Neural cell (in vitro differentiated cells): ENCODE data around the genes GPR143, CLCN4 and PRPS2.

DNA sequence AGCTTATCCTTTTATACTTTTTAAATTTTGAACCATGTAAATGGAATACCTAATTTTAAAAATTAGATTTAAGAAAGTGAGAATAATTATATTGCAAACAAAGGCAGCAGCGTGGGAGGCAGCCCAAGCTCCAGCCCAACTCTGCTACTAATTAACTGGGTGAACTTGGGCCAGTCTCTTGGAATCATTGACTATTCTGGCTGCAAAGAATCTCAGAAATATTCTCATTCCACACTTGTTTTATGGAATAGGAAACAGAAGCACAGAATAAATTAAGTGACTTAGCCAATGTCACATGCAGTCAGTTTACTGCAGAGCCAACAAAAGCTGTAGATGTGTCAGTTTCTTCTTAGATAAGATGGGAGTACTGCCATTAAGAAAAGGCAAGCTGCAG lies 132.6 kb upstream of the FAM9B start:
- RAMPAGE, long total RNA: no peak

GRCh38 chrX:9456363-9457023 lies 8.4 kb upstream of the TBL1X start:
- RAMPAGE, long total RNA: no peak

DNA sequence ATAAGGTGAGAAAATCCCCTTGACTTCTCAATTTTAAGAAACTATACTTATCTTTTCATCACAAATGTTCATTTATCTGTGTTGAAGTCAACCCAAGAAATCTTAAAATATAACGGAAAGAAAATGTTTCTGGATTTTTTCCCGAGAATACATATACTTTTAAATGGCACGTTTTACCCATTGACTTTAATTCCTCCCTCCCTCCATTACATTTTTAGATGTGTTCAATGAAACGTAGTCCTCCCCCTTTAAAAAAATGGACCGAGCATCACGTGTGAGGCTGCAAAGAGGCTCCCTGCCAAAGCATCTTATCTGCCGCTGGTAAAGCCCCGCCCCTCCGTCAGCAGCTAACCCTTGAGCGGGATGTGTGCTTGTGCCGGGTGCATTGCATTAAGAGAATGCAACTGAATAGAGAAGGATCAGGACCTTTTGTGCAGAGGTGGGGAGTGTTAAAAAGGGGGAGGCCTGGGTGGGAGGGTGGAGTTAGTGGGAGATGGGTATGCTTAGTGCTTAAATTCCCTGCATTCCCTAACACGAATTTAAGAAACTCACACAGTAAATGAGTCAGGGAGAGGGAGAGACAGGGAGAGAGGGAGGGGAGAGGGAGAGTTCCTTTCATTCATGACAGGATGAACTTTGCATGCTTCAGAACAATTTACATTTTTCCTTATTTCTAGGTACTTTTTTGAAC lies 65.9 kb downstream of the TBL1X start:
- RAMPAGE, long total RNA: no peak

GRCh38 chrX:9765179-9766065 lies at the start of gene GPR143:
TSS of gene GPR143 (minus strand) at chrX:9765847.
- RAMPAGE, long total RNA: no peak

GRCh38 chrX:9878599-9879020 lies 88.5 kb upstream of the CLDN34 start:
- RAMPAGE, long total RNA: no peak

GRCh38 chrX:10062182-10062744 lies 94.5 kb upstream of the CLCN4 start:
- RAMPAGE, long total RNA: no peak

DNA sequence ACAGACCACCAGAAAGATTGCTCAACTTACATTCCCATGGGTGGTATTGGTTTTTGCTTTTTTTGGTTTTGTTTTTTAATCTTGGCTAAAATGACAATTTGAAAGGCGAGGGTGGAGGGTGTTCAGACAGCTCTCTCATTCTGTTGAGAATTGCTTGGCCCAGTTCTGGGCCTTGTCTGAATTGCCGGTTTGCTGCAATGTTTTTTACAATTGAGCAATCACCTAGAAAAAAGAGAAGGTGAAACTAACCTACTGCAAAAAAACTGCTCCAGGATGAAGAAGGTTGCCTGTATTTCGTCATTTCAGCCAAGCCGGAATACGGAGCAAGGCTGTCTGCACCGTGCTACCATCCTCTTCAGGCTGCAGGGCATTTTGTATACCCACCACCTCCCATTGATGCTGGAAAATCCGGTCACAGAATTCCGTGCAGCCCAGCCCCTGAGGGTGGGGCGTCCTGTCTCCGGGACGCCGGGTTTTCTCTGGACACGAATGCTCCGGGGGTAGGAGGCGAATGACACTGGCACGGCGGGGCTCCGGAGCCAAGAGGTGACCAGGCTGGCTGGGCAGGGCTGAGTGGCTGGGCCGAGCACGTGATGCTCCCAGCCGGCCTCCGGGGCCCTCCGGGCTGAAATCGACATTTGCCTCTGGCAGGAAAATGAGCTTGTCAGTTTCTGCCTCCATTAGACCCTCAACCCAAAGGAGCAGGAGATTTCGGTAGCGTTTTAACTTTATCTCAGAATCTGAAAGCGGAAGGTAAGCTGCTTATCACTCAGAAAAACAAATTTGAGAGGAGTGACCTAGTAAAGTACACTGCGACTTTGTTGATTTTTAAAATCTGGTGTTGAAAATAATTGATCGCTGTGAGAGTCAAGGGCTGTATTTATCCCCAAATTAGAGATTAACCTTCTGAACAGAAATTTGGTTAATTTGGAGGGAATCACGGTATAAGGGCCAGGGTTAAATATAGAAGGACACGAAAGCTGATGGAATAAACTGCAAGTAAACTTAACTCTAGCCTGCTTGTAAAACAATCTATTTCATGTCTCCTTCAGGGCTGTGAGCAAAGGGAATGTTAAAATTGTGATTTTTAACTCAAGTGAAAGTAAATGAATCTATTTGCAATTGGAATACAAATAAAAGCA lies at the start of gene CLCN4:
TSS of gene CLCN4 (plus strand) at position 628 of the 1,142 bp plus-strand sequence.
- RAMPAGE, long total RNA: no peak

GRCh38 chrX:10615982-10616346 lies 4.4 kb downstream of the MID1 start:
- RAMPAGE, long total RNA: no peak

DNA sequence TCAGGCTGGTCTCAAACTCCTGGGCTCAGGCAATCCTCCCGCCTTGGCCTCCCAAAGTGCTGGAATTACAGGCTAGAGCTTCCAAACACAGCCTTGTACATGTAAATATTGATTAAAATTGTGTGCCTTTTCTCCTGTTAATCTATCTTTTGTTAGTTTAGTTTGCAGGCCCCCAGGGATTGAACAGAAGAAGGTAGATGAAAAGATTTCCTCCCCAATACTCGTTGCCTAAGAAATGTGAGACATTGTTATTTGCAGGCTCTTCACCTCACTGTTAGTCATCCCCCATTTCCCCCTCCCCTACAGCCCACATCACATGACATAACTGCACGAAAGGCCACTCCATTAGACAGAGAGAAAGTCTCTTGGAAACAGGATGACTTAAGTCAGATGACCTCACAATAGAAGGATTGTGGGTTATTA lies 13.3 kb upstream of the MID1 start:
- RAMPAGE, long total RNA: no peak

- RAMPAGE, long total RNA: no peak
These were observed 213.1 kb upstream of the MID1 start for GRCh38 chrX:10833323-10834024.

GRCh38 chrX:11461732-11462163 lies 168.5 kb downstream of the AMELX start:
- RAMPAGE, long total RNA: no peak

DNA sequence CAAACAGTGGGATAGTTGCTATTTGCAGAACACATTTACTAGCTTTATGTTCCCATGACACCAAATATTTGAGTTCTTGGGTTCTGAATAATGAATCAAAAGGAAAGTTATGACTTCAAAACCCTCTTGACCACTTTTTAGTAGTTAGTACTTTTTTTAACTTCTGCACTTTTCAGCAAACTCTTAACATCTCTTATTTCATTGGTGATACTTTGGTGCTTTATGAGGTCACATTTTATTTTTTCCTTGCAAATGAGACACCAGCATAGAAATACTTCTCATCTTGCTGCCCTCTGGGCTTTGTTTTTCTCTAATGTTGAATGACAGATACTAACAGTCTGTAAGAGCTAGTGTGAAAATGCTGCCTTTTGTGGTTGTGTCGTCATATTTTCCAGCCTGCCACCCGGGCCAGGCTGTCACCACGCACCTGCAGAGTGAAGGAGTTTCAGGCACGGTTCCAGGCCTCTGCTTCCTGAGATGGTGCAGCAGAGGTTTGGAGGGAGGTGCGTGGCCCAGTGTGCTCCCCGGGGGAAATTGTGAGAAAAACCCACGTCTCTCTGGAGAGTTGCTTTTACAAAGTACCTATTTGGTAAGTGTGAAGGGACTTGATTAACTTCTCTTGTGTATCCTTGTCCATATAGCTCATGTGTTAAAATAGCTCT lies 34.7 kb downstream of the MSL3 start:
- RAMPAGE, long total RNA: no peak

DNA sequence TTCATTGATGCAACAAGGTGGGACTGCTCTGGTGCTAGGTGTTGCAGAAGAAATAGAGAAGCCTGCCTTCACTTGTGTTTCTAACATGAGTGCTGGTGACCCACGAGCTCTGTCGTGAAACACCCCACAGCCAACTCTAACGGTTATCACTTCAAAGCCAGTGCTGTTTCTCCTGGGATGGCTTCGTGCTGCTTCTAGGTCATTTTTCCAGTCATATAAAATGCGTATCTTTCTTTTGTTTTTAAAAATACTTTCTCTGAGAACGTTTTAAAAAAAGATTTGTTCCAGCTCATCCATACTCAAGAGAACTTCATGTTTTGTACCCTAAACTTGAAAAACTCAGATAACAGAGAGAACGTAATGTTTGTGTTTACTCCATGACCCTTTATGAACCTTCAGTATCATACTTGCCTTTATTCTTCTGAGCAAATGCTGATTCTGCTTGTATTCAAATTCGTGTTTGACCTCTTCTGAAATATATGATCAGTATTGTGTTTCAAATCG lies 18.7 kb upstream of the PRPS2 start:
- RAMPAGE, long total RNA: no peak

- RAMPAGE, long total RNA: start-site peak on the plus strand at chrX:12791359-12791480, 109 and 104 reads in 2 replicates
These were observed at the start of gene PRPS2 for GRCh38 chrX:12790814-12791616. TSS of gene PRPS2 (plus strand) at chrX:12791412.

- RAMPAGE, long total RNA: no peak
These were observed 32.0 kb downstream of the PRPS2 start for GRCh38 chrX:12823101-12823676.

GRCh38 chrX:12950588-12951448 lies 24.1 kb upstream of the TMSB4X start:
- RAMPAGE, long total RNA: no peak

DNA sequence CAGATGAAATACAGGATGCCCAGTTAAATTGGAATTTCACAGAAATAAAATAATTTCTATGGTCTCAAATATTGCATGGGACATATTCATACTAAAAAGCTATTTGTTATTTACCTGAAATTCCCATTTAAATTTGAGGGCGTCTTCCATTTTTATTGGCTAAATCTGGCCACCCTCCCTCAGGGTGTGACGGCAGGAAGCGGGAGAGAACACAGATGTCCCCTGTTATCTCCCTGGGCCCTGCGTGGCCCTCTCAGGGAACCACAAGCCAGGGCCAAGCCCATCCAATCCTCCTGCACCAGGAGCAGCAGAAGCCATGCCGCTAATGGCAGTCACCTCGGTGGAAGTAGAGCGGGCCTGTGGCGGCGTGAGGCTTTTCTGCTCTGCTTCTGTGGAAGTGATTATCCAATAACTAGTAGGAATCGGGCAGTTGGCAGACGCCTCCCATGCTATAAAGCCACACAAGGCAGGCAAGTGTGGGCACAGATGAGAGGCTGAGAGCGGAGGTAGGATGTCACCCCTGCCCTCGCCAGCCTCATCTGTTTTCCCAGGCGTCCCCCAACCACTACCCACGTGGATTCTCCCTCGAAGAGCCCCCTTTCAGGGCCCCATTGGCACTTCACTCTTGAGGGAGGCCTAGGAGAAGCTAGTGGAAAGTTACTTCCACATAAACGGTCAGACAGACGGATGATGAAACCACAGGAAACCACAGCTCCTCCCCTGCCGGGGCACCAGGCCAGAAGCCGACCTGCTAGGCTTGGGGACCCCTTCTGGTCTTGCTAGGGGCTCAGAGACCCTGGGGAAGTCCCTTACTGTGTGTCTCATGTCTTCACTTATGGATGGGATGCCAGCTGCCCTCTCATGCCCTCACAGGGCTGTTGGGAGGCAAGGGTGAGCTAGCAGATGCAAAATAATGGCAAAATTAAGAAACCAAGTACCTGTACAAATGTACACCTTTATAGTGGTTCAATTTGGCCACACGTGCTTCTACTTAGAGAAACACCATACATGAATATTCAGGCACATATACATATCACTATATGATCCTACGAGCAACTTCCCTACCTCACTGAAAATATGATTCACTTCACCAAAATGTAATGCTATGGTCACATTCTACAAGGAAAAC lies 18.8 kb upstream of the TMSB4X start:
- RAMPAGE, long total RNA: no peak

- RAMPAGE, long total RNA: no peak
These were observed 1.0 kb upstream of the TMSB4X start for GRCh38 chrX:12973972-12974231.

GRCh38 chrX:12975451-12975885 lies 558 bp downstream of the TMSB4X start:
- RAMPAGE, long total RNA: no peak

- RAMPAGE, long total RNA: no peak
These were observed 9.8 kb downstream of the TMSB4X start for GRCh38 chrX:12984361-12985435.